Sternocleidomastoid (tissue), 1 donor: ENCODE measurements around the genes SLC26A2 and IRGM.

DNA sequence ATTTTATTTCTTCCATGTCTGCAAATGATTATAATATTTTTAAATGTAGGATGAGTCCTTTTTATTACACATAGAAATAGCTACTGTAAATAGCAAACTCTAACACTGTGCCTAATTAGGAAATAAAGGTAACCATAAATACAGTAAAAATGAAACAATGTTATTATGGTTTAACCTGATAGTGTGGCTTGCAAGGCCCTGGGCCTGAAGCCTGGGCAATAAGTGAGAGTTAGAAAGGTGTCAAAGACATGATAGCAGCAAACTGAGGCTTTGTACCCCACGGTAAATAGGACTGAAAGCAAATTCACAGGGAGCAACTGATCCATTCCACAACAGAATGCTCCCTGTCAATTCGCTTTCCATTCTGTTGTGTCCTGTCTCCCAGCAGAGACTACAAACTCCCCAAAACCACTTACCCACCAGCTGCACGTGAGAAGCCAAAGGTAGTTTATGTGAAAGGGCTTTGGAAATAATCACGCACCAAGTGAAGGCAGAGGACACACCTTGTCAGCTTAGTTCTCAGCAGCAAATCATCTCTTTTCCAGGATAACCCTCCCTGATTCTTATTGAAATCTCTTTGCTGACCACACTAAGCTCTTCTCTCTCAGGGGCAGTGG lies 46.5 kb upstream of the IL17B start:
- PRO-cap, result no peak

- PRO-cap, result no peak
These were observed 49.6 kb upstream of the IL17B start for GRCh38 chr5:149428562-149429311.

DNA sequence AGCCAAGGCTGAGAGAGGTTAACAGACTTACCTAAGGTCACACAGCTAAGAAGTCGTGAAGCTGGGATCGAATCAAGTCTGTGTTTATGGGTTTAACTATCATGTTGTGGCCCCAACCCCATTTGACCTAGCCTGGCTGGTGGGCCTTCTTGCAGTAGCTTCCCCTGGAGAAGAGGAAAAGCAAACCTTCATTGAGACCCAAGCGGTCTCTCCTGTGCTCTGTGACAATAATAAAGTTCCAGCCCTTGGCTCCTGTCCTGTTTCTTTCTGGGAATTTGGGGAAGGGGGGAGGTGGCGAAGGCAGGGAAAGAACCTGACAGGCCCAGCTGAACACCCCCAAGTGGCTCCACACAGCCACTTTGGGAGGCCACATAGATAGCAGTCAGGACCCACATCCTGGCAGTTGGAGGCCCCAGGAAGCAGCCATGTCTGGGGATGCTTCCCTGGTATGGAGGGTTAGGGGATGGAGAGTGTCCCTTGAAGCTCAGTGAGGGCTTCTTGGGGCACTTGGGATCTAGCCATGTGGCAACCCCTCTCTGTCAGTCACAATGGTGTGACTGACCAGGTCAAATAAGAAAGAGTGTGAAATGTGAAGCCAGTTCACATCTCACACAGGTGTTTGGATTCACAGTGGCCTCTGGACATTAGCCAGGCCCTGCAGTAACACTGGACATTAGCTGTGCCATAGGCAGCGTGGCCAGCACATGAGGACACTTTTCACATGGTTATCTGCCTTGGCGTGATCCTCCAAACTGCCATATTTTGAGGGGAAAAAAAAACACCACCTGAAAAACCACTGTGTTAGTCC lies 53.7 kb upstream of the IL17B start:
- PRO-cap, result no peak

DNA sequence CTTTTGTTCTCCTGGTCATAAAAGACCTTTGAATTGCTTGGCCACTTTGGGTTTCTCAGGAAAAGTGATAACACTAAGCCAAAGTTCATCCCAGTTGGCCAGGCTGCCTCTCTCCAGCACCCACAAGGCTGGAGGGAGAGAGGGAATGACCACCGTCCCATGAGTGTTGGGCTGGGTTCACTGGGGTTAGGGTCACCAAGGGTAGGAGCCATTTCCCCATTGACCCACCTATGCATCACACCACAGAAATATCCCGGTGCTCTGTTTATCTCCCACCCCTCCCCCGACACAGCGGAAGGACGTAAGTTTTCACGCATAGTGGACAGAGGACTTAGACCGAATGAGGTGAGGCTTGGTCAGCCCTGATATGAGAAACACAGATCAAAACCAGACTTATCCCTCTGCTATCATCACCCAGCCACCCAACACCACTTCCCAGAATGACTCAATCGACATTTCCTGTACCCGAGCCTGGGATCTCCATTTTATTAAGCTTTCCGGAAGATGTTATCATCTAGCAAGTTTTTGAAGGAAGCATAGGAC lies 27.1 kb upstream of the PPARGC1B start:
- PRO-cap, result no peak

DNA sequence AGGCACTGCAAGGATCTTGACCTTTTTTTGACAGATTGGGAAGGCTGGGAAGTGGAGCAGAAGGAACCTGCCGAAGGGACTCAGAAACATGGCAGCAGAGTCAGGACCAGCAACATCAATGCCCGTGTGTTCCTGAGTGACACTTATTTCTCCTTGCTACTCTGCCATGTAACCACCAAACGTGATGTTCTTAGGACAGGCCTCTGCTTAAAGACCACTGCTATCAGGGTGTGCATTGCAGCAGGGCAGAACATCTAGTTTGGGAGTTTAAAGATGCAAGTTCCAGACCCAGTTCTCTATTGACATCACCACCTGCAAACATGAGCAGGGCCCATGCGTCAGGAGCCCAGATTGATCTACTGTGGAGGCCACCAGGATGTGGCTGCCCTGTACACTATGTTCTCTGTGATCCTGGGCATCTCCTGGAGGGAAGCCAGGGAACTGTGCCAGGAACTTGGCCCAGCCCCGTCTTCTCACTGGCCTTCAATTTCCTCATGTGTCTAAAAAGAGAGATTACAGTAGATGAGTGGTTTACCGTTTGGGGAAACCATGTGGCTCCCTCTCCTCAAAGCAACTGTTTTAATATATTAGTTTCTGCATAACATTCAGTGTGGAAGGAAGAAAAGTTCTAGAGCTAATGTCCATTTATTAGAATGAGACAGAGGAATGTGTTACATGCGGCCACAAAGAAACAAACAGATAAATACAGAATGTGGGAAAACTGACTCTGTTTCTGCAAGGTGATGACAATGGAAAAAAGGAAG lies 87.1 kb downstream of the PDE6A start:
- PRO-cap, result unidirectional peak, minus-strand start at position 256 of the sequence

DNA sequence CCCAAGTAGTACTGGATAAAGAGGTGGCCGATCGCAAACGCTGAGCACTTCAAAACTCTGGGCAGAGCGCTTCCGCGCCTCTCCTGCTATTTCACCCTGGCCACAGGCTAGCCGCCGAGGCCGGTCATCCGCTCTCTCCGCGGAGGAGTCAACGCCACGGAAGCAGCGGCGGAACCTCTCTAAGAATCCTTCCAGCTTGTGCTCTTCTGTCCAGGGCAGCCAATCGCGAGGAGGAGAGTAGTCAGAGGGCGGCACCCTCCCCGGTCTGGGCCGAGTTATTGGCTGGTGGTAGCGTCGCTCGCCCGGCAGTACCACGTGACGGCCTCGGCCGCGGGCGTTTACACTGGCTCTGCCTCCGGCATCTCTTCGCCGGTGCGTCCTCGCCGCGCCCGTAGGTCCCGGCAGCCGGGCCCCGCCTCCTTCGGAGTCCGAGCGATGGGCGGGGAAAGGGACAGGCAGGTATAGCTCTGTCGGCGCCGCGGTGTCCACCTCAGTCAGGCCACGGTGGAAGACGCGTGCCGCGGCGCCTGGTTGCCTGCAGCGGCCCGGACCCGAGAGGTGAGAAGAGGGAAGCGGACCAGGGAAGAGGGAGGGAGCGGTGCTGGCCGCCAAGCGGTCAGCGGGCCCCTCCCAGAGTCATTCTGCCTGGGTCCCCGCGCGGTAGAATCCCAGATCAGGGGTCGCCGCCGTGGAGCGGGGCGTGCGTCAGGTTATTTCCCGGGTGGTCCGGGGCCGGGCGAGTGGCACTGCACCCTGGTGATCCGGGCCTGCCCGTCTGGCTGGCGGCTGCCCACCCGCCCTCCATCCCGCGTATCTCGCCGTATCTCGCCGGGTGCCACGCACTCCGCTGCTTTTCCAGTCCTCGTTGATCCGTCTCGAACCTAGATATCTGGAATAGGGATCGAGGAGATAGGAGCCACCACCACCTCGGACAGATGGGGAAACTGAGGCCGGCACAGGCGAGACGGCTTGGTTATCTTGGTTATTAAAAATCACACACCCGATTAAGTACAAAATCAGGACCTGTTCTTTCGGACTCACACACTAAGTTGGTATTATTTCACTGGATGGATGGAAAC lies at the start of gene SLC26A2:
TSS of gene SLC26A2 (plus strand) at position 337 of the 1,079 bp plus-strand sequence.
- PRO-cap, result bidirectional peak, plus-strand start at position 493 of the sequence, minus-strand start at position 150 of the sequence

GRCh38 chr5:150361959-150362291 lies 4.4 kb downstream of the TCOF1 start:
- PRO-cap, result no peak

DNA sequence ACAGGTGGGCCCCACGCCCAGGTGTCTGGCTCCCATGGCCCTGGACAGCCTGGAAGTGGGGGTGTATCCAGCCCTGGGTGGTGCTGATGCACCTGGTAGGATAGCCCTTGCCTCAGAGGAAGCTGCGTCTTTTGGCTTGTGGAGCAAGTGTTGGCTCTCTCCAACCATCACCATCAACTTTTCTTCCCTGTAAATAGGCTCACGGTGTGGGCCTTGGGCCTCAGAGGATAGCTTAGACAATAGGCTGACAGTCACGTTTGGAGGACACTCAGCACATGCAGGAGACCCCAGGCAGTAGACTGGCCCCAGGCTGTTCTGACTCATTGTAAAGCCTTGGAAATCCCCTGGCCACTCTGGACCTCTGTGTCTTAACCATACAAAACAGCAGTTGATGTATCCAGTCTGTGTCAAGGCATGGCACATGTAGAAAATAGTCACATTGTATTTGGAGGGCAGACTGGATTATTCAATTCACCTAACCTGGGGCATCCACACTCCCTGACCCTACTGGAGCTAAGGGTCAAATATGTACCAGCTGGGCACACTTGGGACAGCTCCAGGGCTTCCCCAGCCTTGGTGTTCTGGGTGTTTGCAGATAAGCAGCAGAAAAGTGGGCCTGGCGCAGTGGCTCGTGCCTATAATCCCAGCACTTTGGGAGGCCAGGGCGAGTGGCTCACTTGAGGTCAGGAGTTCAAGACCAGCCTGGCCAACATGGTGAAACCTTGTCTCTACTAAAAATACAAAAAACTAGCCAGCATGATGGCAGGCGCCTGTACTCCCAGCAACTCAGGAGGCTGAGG lies 18.5 kb downstream of the CD74 start:
- PRO-cap, result no peak

DNA sequence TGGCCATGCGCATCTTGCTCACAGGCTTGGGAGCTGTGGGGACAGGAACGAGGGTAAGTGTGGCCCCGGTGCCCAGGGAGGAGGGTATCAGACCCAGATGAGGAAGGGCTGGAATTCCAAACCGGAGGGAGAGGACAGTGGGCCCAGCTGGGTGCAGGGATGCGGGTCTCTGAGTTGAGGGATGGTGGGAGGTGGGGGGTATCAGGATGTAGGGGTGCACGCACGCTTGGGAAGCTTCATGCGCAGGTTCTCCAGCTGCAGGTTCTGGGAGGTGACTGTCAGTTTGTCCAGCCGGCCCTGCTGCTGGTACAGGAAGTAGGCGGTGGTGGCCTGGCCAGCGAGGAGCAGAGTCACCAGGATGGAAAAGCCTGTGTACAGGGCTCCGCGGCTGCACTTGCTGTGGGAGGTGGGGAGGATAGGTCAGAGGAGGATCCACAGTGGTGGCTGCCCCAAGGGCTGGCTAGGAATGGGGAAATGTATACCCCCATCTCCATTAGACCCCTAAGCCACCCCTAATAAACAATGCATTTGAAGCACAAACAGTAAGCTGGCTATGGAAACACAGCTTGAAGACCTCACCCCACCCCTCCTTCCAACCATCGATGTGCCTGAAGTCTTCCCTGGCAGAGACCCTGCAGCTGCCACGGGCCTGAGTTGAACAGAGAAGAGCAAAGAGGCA lies 5.6 kb downstream of the CD74 start:
- PRO-cap, result bidirectional peak, plus-strand start at position 391 of the sequence, minus-strand start at position 80 of the sequence

GRCh38 chr5:150413301-150413713 lies 597 bp upstream of the CD74 start:
- PRO-cap, result no peak

- PRO-cap, result no peak
These were observed 17.9 kb downstream of the RPS14 start for GRCh38 chr5:150431499-150432125.

- PRO-cap, result no peak
These were observed 7.6 kb downstream of the RPS14 start for GRCh38 chr5:150441774-150442415.

DNA sequence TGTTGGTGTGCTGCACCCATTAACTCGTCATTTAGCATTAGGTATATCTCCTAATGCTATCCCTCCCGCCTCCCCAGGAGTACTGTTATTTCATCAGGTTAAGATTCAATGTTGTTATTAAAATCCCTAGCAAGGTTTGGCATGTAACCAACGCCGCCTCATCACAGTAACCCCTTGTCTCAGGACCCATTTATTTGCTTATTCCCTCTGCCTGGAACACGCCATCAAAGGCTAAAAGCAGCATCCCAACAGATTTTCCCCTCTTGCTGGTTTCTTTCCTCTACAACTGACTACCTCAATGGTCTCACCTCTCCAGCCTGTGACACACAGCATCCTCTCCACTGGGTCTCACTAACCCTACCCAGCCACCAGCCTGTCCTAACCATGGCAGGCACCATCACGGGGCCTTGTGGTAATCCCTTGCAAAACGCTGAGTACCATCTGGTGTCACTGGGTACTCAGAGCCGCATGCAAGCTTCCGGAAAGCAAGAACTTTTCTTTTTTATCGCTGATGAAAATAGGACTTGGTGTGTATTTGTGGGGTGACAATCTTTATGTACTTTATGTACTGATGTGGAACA lies 6.2 kb downstream of the RPS14 start:
- PRO-cap, result no peak

GRCh38 chr5:150510101-150511086 lies 2.5 kb downstream of the NDST1 start:
- PRO-cap, result no peak

GRCh38 chr5:150538048-150538720 lies 30.3 kb downstream of the NDST1 start:
- PRO-cap, result no peak

GRCh38 chr5:150540912-150541735 lies 33.2 kb downstream of the NDST1 start:
- PRO-cap, result no peak

DNA sequence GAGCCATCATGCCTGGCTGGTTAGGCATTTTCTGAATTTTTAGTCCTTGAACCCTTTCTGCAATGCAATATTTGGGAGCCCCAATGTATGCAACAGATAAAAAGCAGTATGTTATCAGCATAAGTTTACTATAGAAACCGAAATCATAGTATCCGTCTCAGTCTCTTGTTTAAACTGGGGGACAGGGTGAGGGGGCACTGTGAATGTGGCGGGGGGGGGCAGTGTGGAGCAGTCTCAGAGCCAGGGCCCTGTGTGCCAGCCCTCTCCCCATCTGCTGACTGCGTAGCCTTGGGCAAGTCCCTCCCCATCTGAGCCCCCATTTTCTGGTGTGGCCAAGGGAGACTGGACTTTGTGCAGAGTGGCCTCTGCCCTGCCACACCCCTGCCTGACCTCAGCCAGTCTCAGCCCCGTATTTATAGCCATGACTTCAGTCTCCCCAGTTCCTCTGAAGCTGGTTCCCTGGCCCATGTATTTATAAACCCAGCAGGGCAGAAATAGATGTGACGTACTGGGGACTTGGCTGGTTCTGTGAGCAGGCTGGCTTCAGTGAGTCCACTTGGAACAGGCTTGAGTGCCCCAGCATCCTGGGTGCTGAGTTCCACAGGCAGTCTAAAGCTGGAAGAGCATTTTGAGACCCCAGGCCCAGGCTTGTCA lies 30.8 kb upstream of the SYNPO start:
- PRO-cap, result bidirectional peak, plus-strand start at position 546 of the sequence, minus-strand start at position 447 of the sequence; unidirectional peak, plus-strand start at position 546 of the sequence

DNA sequence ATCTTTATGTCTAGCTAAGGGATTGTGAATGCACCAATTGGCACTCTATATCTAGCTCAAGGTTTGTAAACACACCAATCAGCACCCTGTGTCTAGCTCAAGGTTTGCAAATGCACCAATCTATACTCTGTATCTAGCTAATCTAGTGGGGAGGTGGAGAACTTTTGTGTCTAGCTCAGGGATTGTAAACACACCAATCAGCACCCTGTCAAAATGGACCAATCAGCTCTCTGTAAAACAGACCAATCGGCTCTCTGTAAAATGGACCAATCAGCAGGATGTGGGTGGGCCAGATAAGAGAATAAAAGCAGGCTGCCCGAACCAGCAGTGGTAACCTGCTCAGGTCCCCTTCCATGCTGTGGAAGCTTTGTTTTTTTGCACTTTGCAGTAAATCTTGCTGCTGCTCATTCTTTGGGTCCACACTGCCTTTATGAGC lies at the start of gene IRGM:
TSS of gene IRGM (plus strand) at position 330 of the 436 bp plus-strand sequence.
- PRO-cap, result no peak

DNA sequence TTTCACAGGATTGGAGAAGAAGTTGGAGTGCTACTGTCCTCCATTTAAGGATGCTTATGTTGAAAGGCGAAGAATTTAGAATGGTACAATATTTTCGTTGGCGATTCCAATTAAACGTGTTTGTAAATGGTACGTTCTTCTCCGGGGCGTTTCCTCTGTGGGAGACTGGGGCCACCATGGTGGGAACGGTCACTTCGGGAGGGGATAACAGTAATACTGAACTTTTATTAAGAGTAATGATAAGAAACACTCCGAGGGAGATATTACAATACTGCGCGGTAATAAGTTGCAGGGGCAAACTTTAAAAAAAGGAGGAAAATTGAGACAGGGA lies 41.9 kb upstream of the ZNF300 start:
- PRO-cap, result bidirectional peak, plus-strand start at position 160 of the sequence, minus-strand start outside the sequence

GRCh38 chr5:151030099-151030254 lies 9.6 kb downstream of the GPX3 start:
- PRO-cap, result unidirectional peak, plus-strand start at chr5:151030159